ENCODE measurements around the gene LRRC34.

GRCh38 chr3:168684663-168684924, 588.9 kb upstream of the GOLIM4 start:
- PRO-cap = no peak
- RAMPAGE, long total RNA = no peak

DNA sequence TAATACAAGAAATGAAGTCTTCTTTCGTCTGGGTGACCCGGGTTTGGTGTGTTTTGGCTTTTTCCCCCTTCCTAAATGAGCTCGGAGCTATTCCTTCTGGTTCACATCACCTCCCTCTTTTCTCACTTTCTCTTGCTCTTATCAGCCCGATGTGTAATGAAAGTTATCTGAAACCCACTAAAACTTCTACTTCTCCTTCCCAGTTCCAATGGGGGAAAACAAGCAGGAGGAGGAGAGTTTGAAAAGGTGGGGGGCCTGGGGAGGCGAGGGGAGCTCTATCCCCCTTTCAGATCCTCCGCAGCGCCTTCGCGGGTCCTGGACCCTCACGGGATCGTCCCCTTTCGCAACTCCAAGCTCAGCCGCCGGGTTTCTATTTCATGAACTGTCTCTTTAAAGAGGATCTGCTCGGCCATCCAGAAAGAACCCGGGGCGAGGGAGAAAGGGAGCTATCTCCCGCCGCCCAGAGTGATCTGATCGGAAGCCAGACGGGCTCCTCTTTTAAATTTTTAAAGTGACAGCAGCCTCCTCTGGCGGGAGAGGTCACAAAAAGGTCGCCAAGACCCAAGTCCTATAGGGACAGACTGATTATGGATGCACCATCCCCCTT, 516.4 kb downstream of the MECOM start:
- PRO-cap = no peak
- RAMPAGE, long total RNA = no peak

GRCh38 chr3:169218201-169218791, 445.2 kb downstream of the MECOM start:
- PRO-cap = no peak
- RAMPAGE, long total RNA = no peak

GRCh38 chr3:169227718-169228323, 435.7 kb downstream of the MECOM start:
- PRO-cap = no peak
- RAMPAGE, long total RNA = no peak

GRCh38 chr3:169244026-169244851, 419.3 kb downstream of the MECOM start:
- PRO-cap = no peak
- RAMPAGE, long total RNA = no peak

DNA sequence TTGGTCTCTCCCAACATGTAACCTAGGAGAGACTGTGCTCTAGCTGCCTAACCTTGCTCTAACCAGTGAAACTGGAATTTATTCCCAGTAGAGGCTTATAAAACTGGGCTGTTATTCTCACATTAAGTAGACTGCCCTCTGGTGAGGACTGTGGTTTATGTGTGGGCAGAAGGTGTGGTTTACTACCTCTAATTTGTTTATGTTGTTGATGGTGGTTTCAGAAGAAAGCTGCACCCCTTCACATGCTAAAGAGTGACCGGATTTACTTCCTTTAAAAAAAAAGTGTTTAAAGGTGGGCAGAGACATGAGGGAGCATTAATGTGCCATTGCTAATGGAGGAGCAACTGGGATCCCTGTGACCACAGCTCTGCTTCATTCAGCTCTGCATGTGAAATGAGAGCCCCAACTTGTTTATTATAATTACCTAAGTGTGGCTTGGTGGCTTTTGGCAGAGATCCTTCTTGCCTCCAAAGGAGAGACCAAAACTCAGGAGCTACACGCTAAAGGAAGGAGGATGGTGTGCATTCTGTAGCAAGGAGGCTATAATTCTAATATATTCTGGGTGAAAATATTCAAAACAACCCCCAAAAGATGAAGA, 273.1 kb downstream of the MECOM start:
- PRO-cap = no peak
- RAMPAGE, long total RNA = no peak

GRCh38 chr3:169764055-169765105, 5.0 kb downstream of the ACTRT3 start:
- PRO-cap = bidirectional peak, plus-strand start at chr3:169764455, minus-strand start at chr3:169764302; bidirectional peak, plus-strand start at chr3:169765274, minus-strand start at chr3:169765060
- RAMPAGE, long total RNA = no peak

GRCh38 chr3:169811960-169812829, 475 bp upstream of the LRRIQ4 start:
- PRO-cap = no peak
- RAMPAGE, long total RNA = no peak

- PRO-cap = bidirectional peak, plus-strand start at chr3:169813063, minus-strand start at chr3:169812872
- RAMPAGE, long total RNA = no peak
Measured at GRCh38 chr3:169812830-169813151, at the start of gene LRRC34. TSS of gene LRRC34 (minus strand) at chr3:169812904.

- PRO-cap = unidirectional peak, plus-strand start at chr3:169965606; bidirectional peak, plus-strand start at chr3:169965781, minus-strand start at chr3:169965820
- RAMPAGE, long total RNA = no peak
Measured at GRCh38 chr3:169965337-169965987, 1.1 kb upstream of the SEC62 start.

GRCh38 chr3:169968152-169968716, 1.6 kb downstream of the SEC62 start:
- PRO-cap = no peak
- RAMPAGE, long total RNA = no peak

GRCh38 chr3:170180320-170180613, 1.3 kb downstream of the PHC3 start:
- PRO-cap = no peak
- RAMPAGE, long total RNA = no peak

DNA sequence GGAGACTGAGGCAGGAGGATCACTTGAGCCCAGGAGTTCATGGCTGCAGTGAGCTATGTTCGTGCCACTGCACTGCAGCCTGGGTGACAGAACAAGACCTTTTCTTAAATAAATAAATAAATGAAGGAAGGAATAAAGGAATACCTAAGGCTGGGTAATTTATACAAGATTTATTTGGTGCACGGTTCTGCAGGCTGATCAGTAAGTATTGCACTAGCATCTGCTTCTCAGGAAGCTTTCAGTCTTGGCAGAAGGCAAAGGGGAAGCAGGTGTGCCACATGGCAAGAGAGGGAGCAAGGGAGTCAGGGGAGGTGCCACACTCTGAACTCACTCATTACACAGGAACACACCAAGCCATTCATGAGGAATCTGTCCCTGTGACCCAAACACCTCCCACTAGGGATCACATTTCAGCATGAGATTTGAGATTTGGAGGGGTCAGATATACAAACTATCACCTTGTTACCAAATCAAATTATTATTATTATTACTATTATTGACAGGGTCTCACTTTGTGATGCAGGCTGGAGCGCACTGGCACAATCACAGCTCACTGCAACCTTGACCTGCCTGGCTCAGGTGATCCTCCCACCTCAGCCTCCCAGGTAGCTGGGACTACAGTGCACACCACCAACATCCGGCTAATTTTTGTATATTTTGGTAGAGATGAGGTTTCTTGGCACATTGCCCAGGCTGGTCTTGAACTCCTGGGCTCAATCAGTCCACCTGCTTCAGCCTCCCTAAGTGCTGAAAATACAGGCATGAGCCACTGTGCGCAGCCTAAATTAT, 56.5 kb downstream of the PRKCI start:
- PRO-cap = no peak
- RAMPAGE, long total RNA = no peak

DNA sequence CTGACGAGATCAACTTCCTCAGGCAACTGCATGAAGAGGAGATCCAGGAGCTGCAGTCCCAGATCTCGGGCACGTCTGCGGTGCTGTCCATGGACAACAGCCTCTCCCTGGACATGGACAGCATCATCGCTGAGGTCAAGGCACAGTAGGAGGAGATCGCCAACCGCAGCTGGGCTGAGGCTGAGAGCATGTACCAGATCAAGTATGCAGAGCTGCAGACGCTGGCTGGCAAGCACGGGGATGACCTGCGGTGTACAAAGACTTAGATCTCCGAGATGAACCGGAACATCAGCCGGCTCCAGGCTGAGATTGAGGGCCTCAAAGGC, 77.4 kb downstream of the CLDN11 start:
- PRO-cap = no peak
- RAMPAGE, long total RNA = no peak

DNA sequence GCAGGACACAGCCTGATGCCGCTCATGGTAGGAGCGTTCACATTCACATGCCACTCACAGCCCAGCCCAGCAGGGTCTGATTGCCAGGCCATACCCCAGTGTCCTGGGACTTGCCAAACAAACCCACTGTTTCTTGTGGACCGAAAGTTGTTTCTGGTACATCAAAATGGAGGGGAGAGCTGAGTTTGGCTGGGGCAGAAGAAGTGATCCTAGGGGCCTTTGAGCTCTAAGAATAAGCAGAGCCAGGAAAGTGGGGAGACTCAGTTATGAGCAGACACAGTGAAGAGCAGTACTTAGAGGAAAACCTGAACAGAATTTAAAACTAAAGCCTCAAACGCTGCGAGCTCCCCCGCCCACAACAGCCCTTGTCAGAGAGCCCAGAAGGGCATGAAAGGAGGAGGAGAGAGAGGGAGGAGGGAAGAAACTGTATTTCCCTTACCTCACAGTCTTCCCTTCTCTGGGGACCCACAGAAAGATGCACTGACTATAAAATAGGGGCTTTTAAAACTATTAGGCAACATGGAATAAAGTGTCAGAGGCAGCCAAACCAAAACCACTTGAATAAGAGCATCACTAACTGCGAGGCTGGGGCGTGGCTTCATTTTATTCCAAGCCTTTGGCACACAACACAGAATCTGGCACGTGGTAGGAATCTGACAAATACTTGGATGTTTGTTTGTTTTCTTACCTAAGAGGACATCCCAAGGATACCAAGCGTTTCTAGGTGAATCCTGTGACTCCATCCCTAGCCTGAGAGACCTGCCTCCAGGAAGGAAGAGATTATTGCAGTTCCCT, 129.0 kb downstream of the RPL22L1 start:
- PRO-cap = no peak
- RAMPAGE, long total RNA = no peak

- PRO-cap = no peak
- RAMPAGE, long total RNA = no peak
Measured at GRCh38 chr3:170760013-170760380, 110.0 kb downstream of the RPL22L1 start.

DNA sequence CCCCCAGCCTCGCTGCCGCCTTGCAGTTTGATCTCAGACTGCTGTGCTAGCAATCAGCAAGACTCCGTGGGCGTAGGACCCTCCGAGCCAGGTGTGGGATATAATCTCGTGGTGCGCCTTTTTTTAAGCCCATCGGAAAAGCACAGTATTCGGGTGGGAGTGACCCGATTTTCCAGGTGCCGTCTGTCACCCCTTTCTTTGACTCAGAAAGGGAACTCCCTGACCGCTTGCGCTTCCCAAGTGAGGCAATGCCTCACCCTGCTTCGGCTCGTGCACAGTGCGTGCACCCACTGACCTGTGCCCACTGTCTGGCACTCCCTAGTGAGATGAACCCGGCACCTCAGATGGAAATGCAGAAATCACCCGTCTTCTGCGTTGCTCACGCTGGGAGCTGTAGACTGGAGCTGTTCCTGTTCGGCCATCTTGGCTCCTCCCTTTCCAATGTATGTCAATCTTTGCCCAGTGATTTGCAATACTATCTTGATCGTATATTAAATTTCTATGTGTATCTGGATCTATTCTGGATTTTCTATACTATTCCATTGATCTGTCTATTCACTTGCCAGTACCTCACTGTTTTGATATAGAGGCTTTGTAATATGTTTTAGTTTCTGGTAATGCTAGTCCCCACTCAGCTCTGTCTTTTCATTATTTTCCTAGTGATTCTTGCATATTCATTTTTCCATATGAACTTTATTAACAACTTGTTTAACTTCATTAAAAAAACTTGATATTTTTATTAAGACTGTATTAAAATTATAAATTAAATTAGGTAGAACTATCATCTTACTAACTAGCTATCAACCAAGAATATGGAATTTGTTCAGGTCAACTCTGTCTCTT, 14.4 kb upstream of the RPL22L1 start:
- PRO-cap = no peak
- RAMPAGE, long total RNA = no peak

DNA sequence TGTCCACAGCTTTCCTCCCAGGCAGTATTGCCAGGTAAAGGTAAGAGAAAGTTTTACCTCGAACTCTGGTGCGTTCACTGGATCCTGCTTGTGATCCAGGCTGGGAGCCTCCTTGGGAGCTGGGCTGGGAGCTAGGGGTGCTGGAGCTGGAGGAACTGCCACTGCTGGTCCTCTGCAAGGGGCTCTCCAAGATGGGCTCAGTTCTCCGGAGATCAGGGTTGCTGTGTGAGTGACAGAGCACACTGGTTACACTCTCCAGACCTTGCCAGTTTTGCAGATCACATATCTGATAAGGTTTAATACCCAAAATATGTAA, 84.1 kb upstream of the SLC2A2 start:
- PRO-cap = no peak
- RAMPAGE, long total RNA = no peak

GRCh38 chr3:171173616-171174158, 147.2 kb upstream of the SLC2A2 start:
- PRO-cap = no peak
- RAMPAGE, long total RNA = no peak

DNA sequence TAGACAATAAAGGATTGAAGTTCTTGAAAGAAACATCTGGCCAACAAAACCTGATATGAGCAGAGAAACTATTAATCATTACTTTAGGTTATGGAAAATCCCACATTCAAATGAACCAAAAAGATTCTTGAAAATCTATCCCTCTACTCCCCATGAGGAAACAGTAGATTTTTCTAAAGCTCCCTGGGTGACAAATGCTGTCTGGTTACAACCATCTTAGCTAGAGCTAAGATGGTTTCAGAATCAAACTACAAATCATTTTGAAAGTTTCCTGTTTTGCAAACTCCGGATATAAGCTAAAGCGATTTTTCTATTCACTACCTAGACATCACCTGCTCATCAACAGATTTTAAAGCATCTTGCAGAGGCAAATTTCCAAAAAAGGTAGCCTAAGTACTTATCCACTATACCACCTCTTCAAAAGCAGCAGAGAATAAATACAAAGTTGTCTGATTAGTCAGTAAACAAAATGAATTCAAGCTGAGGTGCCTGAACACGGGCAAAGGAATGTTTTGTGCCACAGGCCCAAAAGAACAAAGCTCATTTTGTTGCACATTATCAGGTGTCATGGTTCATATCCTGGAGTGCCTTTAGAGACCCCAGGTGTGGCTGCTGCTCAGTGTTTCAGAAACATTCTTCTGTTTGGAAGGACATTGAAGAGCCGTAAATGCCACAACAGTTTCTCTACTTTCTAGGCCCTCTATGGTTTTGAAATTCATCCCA, 204.9 kb downstream of the TNIK start:
- PRO-cap = no peak
- RAMPAGE, long total RNA = no peak

Measured in OCI-LY7 (cell line).